Sciatic nerve (tissue), 1 donor: ENCODE measurements around the genes KTN1, OTX2, ACTR10 and JKAMP.

GRCh38 chr14:55290538-55291140, 19.4 kb downstream of the FBXO34 start:
- PRO-cap = no peak

DNA sequence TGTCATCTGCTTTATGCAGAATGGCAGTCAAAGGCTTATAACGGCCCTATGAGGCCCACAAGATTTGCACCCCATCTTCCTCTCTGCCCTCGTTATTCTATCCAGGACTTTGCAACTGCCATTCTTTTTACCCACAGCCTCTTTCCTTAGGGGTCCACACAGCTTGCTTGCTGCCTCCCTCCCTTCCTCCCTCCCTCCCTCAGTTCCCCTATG, 33.3 kb downstream of the ATG14 start:
- PRO-cap = no peak

DNA sequence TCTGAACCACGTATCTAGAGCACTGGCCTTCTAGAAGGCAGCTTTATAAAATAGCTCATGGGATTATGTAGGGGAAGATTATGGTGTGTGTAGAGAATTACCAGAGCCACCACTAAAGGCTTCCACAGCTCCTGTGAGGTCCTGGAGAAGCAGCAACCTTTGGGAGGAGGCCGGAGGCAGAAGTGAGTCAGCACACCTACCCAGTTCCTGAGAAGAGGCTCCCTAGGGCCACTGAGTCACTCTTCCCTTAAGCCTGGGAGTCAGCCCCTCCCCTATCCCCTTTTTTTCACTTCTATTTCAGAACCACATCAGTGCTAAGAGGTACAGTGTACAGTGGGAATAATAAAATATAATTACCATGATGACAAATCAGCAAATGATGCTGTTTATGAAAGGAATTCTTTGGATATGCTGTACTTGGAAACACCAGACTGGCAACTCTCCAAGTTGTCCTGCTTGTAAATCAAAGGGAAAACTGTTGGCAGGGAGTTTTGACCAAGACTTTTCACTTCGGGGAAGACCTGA, 7.7 kb upstream of the TBPL2 start:
- PRO-cap = no peak

- PRO-cap = no peak
Measured at GRCh38 chr14:55454303-55454851, 14.0 kb upstream of the TBPL2 start.

DNA sequence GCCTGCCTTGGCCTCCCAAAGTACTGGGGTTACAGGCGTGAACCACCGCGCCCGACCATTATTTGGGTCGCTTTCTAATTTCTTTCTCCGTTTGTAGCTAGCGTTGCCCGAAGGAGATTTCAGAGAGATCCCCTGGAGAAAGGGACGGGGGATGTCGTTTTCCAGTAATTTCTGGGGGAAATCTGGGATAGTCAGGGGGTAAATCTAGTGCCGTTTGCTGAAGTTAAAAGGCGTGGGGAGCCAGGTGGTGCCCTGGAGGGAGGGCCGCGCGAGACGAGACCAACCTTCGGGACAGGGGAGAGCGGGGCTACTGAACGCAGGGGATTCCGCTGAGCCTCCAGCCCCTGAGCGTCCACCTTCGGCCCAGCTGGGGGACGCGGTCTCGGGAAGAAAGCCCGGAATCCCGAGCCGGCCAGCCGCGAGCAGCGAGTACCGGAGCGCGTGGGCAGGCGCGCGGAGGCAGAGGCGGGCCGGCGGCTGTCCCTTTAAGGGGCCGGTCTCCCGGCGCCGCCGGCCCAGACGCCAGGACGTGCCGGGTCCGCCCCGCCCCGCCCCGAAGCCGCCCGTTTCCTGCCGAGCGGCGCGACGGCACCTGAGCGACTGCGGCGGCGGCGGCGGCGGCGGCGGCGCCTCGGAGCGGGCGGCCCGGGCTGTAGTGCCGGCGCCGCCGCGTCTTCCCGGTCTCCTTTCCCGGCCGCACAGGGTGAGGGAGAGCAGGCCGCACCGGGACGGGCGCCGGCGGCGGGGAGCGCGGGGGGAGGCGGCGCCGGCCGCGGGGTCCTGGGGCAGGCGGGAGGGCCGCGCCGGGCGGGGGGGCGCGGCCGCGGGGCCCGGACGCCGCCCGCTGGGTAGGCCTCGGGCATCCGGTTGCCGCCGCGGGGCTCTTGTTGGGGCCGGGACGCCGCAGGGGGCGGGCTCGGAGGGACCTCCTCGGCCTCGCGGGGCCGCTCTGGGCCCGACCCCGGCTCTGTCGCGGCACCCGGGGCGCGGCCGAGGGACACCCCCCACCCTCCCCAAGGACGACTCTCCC, at the start of gene KTN1:
Gene KTN1 (plus strand): TSS at position 556 of the 1,030 bp plus-strand sequence.
- PRO-cap = bidirectional peak, plus-strand start at position 609 of the sequence, minus-strand start at position 431 of the sequence

DNA sequence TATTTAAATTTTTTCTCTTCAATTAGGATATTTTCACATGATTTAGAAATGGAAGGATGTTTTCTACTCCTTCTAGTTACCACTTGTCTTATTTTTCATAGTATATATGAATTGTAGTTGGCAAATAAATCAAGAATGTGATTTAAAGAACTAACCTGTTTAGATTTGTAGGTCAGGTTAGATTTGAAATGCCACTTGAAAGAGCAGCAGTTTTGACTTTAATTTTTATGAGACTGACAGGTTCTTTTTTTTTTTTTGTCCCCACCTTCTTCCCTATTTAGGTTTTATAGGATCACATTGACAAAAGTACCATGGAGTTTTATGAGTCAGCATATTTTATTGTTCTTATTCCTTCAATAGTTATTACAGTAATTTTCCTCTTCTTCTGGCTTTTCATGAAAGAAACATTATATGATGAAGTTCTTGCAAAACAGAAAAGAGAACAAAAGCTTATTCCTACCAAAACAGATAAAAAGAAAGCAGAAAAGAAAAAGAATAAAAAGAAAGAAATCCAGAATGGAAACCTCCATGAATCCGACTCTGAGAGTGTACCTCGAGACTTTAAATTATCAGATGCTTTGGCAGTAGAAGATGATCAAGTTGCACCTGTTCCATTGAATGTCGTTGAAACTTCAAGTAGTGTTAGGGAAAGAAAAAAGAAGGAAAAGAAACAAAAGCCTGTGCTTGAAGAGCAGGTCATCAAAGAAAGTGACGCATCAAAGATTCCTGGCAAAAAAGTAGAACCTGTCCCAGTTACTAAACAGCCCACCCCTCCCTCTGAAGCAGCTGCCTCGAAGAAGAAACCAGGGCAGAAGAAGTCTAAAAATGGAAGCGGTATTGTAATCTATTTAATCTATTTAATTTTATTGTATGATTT, 32.0 kb downstream of the KTN1 start:
- PRO-cap = no peak

DNA sequence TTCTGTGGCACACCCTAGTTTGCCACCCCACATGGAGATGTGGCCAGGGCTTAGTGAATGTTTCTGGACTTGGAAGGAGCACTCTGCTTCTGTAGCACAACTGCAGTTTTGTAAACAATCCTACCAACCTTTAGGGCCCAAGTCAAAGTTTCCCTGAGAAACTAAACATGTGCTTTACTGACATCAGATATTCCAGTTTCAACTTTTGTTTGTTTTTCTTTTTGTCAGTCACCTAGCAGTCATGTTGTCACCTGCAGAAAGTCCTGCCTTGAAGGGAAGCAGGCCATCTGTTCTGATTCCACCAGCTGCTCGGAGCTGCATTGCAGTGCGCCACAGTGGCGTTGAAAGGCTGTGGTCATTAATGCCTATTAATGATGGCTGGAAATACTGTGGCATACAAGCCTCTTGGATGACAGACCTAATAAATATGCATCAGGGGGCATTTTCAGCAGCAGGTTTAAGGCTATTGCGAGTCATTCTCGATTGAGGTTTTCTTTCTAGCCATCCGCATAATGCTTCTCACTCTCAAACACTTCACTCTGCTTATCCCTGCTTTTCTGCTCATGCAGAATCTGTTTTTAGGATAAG, 7.8 kb downstream of the PELI2 start:
- PRO-cap = no peak

DNA sequence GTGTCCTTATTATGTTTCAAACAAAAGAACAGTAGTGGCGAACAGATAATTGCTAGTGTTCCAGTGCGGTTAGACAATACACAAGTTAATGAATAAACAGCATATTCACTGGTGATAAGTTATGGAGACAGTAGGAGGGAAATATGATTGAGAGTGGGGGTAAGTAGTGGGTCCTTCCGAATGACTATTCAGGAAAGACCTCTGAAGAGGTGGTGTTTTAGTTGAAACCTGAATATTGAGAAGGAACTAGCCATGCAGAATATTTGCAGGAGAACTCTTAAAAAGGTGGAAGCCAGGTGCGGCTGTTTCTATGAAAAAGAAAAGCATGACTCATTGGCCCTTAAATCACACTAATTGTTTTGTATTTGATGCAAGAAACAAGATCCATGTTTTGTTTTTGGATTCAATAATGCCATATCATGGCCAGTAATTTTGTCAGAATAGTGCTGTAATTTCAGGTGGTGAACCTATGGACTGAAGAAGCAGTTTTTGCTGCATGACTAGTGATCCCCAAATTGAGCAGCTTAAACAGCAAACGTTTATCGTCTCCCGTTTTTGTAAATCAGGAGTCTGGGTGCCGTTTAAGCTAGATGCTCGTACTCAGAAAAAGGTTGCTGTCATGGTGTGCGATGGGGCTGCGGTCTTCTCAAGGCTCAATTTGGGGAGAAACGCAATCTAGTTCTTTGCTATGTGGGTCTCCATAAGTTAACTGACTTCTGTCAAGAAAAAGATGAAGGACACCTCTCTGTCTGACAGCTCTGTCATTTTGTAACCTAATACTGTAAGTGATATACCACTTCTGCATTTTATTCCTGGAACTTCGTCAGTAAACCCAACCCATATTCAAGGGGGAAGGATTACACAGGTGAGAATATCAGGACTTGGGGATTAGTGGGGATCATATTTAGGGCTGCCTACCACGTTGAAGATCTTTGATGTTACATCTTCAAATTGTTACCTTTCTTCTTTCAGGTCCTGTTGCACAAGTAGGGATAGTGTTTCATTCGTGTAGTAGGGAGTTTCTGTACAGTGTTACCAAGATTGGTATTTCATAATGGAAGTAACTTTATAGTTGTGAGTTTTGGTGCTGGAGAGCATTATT, 1.2 kb downstream of the TMEM260 start:
- PRO-cap = no peak

DNA sequence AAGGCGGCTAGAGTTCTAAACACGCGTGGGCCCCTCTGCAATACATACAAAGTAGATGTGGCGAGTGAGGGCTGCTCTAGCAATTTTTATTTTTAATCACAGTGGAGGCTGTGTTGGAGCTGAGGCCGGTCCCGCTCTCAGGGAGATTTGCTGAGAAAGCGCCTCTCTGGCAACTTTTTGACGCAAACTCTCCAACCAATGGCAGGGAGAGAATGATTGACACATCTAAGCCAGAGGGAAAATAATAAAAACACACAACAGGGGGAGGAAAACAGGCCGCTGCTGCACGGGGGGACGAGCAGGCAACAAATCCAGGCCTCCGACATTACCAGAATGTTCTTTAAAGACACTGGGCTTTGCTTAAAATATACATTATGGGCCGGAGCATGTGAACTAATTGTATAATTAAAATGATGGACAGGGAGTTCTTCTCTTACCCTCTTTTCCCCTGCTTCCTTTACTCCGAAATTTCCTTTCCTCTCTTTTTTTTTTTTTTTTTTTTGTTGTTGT, at the start of gene OTX2:
Gene OTX2 (minus strand): TSS at position 152 of the 510 bp plus-strand sequence.
- PRO-cap = no peak

DNA sequence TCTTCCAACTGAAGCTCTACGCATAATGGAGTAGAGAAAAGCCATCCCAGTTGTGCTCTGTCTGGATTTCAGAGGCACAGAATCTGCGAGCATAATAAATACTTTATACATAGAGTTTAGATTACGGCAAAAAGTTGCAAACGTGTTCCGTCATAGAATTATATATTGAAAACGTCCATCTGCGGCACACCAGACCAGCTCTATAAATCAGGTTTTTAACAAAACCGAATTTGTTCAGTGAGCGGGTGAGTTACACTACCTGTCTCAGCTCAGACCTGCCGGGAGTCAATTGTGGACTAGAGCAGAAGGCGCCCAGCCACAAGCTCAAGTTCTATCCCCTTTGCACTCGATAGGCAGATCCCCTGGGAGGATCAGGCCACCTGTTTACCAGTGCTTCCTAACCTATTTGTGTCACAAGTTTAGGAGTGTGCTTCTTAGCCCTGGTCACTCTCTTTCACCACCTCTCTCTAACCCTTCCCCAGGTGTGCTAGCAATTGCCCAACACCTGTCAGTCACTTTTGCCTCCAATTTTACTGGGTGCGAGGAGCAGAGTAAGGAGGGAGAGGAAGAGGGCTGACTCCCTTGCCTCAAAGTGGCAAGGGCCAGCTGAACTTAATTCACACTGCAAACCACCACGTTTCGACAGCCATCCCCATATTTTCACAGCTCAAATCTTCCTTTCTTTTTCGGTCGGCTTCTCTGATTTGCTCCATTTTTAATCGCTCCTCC, 822 bp upstream of the NAA30 start:
- PRO-cap = no peak

GRCh38 chr14:58199570-58200815, at the start of gene ACTR10:
TSS of gene ACTR10 (plus strand) at chr14:58200149.
- PRO-cap = bidirectional peak, plus-strand start at chr14:58200163, minus-strand start at chr14:58199878; bidirectional peak, plus-strand start at chr14:58200354, minus-strand start at chr14:58200383

DNA sequence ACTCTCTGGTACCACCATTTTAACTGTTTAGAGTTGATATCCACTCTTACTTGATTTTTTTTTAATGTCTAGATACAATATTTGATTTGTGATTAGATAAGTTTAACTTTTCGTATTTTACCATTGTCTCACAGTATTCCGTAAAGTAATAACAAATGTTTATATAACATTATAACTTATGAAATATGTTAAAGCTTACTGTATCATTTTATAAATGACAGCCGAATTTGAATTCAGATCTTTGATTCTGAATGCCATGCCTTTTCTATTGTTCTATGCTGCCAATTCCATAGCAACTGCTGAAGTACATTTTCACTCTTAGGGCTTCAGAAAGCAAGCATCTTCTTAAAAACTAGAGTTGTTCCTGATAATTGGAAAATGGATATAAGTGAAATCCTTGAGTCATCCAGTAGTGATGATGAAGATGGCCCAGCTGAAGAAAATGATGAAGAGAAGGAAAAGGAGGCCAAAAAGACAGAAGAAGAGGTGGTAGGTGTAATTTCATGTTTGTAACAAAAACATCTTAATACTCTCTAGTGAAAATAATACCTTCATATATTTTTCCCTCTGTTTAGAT, 31.4 kb downstream of the ARID4A start:
- PRO-cap = no peak

DNA sequence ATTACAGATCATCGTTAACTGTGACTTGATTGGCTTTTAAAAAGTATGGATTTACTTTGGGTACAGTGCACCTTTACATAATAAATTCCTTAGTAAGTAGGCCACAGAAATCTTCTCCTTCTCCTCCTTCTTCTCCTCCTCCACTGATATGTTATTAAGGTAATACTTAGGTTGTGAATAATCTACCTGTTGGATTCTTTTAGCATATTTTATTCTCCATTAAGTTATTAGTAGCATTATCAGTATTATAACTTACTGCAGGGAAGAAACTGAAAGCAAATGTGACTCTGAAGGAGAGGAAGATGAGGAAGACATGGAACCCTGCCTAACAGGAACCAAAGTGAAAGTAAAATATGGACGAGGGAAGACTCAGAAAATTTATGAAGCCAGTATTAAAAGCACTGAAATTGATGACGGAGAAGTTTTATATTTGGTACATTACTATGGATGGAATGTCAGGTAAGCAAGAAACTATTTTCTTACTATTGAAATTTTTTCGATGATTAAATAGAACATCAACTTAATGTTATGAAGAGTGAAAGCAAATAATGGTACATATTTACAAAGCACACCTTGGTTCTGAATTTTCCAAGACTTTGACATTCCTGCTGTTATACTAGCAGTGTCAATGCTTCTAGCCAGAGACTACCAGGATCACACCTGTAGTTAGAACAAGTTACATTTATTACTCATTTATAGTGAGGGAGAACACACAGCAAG, 42.2 kb upstream of the TOMM20L start:
- PRO-cap = no peak

DNA sequence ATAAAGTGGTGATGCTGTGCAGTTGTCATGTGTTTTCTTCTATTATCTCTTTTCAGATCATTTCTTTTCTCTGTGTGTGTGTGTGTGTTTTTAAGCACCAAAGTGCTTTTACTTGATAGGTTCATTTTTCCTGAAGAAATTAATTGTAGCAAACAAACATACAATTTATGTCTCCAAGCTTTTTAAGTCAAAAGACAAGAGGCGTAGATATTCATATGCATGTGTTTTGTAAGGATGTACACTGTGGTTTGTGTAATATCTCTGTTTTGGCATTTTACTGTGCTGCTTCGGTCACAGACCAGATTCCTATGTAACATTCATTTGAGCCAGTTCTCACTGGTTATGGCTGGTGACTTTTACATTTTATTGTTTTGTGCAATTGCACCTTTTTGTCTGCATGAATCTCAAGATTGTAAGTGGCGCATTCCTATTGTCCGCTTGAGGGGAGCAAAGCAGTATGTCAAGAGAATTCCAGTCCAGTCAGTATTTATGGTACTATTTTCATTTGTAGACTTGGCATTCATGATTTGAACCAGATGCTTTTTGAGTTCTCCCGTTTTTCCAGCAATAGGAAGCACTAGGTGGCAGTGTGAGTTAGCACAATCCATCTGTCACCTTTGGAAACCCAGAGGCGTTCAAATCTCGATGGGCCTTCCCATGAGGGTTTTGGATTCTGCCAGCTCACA, 1.9 kb downstream of the DACT1 start:
- PRO-cap = no peak

- PRO-cap = unidirectional peak, plus-strand start at chr14:59161805
Measured at GRCh38 chr14:59161571-59162371, 26.7 kb upstream of the DAAM1 start.

DNA sequence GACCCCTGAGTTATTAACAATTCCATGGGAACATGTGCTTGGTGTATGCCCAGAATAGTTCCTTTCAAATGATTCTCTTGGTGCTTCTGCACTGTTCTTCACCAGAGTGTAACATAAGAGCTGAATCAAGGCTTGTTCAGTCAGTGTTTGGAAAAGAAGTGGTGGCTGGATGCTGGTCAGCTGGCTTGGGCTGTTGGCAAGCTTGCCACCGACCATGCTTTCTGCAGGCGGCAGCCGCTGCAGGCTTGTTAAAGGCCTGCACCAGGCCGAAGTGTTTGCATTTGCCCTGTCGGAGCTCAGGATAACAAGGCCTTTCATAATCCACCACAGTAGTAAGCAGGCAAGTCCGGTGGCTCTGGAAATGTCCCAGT, 26.8 kb downstream of the DAAM1 start:
- PRO-cap = unidirectional peak, plus-strand start at position 278 of the sequence

DNA sequence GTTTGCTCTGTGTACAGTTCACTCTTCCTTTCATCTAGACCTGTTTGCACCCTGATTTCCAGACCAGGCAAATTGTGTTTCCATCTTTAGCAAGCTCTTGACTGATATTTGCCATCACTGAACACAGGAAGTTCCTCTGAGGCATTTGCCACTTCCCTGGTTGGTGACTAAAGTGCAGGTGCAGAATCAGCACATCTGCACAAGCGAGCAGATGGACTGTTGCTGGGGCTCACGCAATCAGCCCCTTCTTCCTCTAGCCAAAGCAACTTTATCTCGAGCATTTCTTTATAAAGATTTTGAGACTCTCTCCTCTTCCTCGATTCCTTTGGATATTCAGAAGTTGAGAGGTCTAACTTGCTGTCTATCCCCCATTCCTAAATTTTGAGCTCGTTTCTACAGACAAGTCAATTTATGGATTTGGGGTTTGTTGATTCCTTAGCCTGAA, 113.0 kb downstream of the DAAM1 start:
- PRO-cap = no peak

GRCh38 chr14:59482588-59483300, 1.5 kb downstream of the L3HYPDH start:
- PRO-cap = no peak

GRCh38 chr14:59484237-59485335, at the start of gene JKAMP:
TSS of gene JKAMP (plus strand) at chr14:59484517.
- PRO-cap = bidirectional peak, plus-strand start at chr14:59484517, minus-strand start at chr14:59484381

DNA sequence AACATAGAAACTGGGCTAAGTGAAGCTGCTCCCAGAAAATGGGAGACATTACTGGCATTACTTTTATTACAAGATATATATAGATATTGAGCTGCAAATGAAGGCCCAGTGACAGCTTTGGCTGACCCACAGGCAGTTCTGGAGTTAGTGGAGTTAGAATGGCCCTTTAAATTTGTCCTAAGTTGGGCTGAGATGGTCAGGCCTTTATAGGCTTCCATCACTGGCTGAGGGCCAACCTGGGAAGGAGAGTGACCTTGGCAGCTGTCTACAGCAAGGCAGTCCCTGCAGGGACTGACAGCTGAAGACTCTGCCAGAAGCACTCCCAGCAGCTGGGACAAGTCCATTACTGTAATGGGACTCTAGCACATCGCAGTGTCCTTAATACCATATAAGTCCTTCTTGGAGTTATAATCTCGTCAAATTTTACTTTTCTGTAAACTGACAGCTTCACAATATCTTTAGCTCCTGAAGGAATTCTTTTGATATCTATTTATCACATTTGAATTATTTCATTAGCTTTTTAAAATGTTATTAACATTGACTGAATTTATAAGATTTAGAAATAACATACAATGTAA, 88.6 kb upstream of the PCNX4 start:
- PRO-cap = no peak